ENCODE results near the genes MFSD2B and EFR3B.

DNA sequence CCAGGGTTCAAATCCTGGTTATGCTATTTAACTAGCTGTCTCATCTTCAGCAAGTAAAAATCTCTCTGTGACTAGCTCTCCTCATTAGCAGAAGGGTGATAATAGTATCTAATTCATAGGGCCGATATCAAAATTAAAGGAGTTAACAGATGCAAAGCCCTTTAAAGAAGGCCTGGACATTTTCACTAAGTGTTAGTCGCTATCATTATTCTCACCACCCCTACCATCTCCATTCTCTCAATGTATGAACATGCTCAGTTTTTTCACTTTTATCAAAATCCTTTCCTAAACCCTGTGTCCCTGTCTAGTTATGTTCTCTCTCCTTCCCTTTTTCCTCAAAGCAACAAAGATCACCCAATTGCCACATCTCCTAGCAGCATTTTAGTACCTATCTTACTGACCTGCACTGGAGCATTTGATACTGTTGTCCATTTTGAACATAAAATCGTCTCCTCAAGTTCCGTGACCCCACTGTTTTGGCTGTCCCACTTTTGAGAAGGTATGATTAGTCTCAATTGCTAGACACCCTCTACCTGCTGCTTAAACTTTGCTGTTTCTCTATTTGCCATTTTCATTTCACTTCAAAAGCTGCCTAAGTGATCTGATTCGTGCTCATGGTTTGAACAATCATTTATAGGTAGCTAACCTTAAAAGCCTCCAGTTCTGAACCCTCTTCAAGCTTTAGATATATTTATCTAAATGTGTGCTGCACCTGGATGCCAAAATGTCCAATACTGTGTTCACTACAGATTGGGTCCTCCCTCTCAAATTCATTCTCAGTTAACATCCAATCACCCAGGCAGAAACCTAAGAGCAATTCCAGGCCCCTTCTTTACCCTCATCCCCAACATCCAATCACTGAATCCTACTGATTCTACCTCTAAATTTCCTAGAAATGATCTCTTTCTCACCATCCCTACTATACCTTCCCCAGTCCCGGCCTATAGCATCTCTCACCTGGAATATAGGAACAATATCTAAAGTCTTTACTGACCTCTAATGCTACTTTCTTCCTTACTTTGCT, 193.7 kb downstream of the ATAD2B start:
- PRO-cap: no peak

- PRO-cap: no peak
Observed at GRCh38 chr2:23900929-23901396, 26.0 kb downstream of the ATAD2B start.

- PRO-cap: no peak
Observed at GRCh38 chr2:24009229-24010233, at the start of gene MFSD2B. Gene MFSD2B (plus strand): TSS chr2:24010085.

- PRO-cap: no peak
Observed at GRCh38 chr2:24015344-24016492, 5.8 kb downstream of the MFSD2B start.

GRCh38 chr2:24204439-24204670, 29.5 kb downstream of the FAM228A start:
- PRO-cap: no peak

DNA sequence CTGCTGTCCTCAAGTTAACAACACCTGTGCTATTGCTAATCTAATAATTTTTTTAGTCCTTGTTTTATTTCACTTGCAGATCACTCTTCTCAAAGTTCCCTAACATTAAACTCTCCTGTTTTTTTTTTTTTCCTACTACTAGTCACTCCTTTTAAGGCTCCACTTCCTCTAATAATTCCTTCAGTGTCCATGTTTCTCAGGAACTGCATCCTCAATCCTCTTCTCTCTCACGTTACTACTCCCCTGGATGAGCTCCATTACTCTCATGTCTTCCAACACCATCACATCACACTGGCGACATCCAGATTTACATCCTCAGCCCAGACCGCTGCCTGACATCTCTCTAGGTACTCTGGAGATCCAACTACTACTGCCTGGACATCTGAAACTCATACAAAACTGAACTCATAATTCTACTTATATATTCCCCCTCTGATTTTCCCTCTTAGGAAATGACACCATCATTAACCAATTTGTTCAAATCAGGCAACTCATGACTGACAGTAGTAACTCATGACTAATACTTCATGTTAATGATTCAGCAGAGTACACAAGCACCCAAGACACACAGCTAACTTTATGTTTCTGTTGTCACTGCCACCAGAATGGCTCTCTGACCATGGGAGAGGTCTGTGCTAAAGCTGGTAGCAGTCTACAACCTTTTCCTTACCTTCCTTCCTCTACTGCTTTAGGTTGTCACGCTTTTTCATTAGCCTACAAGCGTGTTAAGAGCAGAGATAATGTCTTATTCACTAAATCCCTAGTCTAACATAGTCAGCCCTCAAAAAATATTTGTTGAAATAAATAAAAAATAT, 91.2 kb downstream of the ITSN2 start:
- PRO-cap: no peak

GRCh38 chr2:24282842-24283373, 77.4 kb downstream of the ITSN2 start:
- PRO-cap: no peak

DNA sequence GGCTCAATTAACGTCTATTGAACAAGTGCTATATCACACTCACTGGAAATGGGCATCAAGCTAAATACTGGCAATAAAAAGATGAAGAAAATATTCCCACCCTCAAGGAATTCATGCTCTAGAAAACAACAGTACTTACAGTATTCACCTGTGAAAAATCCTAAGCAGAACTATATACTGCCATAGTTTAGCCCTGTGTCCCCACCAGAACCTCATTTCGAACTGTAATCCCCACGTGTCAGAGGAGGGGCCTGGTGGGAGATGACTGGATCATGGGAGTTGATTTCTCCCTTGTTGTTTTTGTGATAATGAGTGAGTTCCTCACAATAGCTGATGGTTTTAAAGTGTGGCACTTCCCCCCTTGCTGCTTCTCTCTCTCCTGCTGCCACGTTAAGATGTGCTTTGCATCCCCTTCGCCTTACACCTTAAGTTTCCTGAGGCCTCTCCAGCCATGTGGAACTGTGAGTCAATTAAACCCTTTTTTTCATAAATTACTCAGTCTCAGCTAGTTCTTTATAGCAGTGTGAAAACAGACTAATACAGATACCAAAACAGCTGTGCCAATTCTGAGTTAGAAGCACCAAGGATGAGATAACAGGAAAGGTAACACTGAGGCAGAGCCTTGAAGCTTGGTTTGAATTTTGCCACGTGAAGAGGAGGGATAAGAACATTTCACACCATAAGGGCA, 44.8 kb downstream of the ITSN2 start:
- PRO-cap: no peak

DNA sequence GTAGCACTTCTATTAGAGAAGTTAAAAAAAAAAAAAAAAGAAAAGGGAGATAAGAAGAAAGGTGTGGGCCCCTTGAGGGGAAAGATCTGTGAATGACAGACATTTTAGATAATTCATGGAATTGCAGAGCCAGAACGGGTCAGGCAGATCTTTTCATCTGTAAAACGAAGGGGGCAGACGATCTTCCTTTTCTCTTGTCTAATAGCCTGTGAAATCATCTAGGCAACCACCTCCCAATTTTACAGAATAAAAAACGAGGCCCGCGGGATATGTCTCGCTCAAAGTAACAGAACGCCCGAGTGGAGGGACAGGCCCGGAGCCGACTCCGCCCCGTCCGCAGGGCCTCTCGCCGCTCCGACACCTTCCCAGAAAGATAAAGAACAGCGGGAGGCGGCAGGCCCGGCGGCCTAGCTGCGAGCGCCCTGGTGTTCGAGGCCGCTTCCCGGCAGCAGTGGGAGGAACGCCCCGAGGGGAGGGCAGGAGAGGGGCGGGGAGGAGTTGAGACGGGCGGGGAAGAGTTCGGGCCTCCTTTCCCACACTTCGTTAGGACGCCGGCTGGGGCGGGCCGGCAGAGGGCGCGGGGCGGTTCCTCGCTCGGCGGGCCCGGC, 492 bp upstream of the NCOA1 start:
- PRO-cap: bidirectional peak, plus-strand start at position 376 of the sequence, minus-strand start at position 367 of the sequence; bidirectional peak, plus-strand start outside the sequence, minus-strand start at position 424 of the sequence

DNA sequence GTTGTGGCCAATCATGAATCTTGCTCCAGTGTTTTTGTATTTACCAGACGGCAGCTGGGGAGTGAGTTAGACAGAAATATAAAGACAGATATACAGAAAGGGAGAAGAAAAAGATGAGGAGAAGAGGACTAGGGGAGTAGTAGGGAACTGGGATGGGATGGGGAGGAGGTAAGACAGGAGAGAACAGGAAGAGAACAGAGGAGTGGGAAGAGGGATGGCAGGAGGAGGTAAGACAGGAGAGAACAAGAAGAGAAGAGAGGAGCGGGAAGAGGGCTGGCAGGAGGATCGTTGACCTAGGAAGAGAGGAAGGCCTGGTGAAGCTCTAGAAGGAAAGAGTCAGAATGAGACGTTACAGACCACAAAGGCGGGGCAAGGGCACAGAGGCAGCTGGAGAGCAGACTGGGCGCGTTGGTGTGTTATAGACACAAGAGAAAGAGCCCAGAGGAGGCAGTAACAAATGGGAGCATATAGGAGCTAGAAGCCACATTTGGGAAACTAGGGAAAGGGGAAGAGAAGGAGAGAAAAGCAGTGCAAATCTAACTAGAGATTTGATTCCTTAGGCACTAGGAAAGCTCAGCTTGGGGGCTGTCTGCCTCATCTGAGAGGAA, 26.6 kb downstream of the PTRHD1 start:
- PRO-cap: no peak

- PRO-cap: unidirectional peak, minus-strand start at chr2:24873840
Observed at GRCh38 chr2:24873427-24874509, 46.3 kb downstream of the ADCY3 start.

- PRO-cap: bidirectional peak, plus-strand start at chr2:25042076, minus-strand start at chr2:25041933
Observed at GRCh38 chr2:25042021-25043346, at the start of gene EFR3B. Gene EFR3B (plus strand): TSS chr2:25042076.

GRCh38 chr2:25204070-25204963, 35.9 kb upstream of the POMC start:
- PRO-cap: no peak

DNA sequence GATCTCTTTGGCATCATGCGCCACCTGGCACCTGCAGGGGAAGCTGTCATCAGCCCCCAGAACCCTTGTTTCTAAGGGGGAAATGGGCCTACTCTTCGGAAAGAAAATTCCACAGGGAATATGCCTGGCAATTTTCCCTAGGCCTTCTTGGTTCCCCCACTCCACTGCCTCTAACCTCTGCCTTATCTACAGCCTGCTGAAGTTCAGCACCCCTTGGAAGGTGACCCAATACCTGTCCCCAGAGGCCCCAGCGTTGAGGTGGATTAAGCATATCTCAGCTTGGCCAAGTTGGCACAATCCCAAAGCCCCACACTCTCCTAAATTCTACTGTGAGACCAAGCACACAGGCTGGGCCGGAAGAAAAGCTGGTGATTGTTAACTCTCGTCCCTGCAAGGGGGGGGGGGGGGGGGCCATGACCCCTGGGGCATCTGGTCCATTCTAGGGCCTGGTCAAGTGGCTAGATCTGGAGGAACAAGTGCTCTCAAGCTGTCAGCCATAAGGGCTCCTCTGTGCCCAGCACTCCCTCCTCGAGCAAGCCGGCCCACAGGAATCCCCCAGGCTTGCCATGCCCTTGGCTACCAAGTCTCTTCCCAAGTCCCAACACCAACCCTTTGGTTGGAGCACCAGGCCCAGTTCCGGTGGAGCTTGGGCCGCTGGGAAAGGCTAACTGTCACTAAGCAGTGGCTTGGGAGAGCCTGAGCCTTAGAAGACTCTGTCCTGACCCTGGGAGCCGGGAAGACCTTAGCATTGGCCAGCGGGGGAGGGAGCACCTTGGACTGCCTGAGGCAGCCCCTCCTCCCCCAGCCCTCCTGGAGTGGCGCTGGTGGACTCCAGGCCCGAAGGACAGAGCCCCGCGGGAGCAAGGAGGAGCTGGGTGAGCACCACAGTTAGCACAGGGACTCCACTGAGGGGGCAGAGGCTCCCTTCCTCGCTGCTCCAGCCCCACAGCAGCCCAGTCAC, 62.3 kb upstream of the POMC start:
- PRO-cap: no peak

DNA sequence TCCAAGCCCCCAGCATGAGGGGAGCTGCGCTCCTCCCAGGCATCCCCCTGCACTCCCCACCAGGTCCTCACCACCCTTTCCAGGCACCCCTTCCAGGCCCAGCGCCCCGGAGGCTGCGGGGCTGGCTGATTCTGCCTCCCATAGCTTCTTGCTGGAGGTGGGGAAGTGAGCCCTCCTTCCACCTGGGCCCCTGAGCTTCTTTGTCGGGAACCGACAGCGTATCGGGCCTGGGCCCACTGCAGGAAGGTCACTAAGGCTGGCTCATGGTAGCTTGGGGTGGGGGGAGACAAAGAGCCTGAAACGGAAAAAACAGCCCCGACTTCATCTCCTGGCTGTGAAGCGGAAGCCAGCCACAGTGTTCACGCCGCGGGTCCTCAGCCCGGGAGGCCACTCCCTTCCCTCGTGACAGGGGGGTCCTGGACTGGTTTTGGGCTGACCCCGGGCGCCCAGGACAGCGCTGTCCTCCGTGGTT, 65.2 kb downstream of the DNMT3A start:
- PRO-cap: unidirectional peak, plus-strand start at position 355 of the sequence

GRCh38 chr2:25618482-25619223, 54.7 kb downstream of the DTNB start:
- PRO-cap: no peak

DNA sequence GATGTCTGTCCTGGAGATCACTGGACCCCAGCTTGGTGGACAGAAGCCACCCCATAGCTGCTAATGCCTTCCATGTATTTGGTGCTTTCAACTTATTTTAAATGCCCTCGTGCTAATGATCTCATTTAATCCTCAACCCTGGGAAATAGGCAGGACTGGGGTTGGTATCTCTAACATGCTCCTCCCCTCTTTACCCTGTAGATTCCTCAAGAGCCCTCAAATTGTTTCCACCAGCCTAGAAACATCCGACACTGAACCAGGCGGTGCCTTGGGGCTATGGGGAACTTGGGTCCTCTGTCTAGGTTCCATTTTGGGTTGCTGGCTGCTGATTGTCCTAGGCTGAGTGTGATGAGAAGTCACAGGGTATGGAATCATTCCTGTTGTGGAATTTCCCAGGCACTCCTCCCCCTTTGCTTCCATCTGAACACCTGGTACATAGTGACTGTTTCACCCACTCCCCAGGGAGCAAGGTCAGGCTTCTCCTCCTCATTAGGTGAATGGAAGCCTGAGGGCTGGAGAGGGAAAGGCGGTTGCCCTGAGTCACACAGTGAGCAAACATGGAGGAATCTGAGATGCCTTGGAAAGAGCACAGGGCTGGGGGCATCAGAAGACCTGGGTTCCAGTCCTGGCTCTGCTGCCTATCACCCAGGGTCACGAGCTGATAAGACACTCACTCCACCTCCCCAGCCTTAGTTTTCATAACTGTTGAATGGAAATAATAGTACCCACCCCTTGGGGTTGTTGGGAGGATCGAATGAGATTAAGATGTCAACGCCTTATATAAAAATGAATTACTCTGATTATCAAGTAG, 4.5 kb downstream of the KIF3C start:
- PRO-cap: no peak

DNA sequence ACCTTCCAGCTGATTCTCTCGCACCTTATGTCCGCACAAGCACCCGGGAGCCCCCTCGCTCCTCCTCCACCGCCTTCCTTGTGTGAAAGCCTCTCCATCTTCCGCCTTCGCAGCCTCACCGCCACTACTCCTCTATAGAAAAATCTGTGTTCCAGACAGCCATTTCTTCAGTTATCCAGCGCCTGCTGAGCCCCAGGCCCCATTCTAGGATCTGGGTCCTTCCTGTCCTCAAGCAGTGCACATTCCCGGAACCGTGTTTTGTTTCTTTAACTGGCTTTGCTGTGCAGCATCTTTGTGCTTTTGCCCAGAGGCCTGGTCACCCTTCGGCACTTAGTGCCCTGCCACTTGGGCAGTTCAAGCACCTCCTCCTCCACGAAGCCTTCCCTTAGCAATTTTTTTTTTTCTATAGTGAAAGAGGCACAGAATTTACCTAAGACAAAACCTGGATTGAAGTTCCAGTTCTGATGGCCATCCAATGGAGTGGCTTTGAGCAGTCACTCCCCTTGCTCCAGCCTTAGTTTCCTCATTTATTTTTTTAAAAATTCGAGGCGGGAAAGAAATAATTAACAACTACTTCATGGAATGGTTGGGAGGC, 911 bp upstream of the KIF3C start:
- PRO-cap: no peak

DNA sequence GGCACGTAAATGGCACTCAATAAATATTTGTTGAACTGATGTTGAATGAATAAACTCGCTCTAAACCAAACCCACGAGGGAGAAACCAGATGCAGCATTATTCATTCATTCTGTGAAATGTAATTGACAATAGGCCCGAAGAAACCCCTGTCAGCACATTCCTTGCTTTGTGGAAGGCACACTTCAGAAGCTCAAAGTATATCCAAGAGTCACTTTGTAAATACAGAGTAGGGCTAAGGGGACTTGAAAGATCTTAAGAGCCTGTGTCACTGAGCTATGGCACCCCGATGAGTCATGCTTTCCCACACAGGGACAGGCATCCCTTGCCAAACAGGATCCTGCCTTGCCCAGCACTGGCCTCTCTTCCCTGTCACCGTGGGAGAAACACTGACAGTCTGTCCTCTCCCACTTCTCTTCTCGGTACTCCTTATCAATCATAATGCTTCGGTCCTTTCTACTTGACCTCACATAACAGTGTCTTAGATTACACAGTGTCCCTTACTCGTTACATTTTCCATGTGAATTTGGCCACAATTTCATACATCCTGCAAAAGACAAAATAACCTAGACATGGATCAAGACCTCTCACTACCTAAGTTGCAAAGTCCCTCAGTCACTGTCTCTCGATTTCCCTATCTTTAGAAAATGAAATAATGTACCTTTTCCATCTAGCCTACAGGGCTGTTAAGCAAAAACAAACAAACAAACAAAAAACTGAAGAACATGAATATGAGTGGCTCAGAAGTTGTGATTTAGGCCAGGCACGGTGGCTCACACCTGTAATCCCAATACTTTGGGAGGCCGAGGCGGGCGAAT, 21.3 kb upstream of the RAB10 start:
- PRO-cap: no peak

- PRO-cap: no peak
Observed at GRCh38 chr2:26020068-26020860, 13.6 kb upstream of the RAB10 start.

All from parotid gland (tissue), 1 donor.